AG04449 (cell line): ENCODE measurements around a stretch of chr2.

- RRBS = 86% methylated on average over 1 of the region's 20 CpGs
These were observed 135.2 kb upstream of the ID2 start for GRCh38 chr2:8546496-8547261.

DNA sequence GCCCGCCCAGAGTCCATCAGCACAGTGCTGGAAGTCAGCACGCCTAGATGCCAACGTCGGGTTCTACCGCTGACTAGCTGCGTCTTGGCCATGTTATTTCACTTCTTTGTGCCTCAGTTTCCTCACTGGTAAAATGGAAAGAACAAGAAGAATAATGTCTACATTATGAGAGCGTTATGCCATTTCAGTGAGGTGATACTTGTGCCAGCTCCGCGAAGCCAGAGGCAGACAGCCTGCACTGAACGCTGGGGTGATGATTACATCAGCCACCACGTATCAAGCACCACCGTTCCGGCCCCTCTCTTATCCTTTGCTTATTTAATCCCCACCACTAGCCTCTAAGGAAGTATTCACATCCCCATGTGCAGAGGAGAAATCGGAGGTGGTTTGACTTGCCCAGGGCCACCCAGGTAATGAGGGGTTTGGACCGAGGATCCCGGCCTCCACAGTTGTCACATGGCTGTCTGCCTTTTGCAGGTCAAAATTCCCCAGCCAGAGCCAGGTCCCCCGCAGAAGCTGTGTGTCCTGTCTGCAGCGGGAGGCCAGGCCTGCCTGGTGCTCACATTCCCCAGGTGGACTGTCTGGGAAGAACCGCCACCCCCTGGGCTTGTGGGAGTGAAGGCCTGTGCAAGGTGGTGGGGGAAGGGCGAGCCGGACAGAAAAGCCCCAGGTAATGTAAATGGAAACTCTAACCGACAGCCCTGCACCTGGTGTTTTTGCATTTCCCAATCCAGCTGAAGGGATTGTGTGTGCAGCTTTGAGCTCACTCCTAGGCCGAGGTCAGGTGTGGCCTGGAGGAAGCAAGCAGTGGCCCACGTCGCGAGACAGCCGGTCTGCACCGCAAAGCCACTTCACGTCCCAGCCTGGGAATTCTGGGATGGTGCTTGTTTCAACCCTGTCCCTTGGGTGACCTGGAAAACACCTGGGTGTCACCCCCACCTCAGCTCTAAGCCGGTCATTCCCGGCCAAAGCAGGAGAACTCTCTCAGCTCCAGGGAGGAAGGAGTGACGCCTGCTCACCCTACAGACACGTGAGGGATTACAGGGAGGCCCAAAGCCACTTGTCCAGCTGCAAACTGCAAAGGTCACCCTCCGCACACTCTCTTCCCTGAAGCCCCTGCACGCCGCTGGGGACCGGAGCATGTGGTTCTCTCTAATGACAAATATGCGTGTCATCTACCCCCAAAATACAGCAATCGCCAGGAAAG is 108.4 kb upstream of the ID2 start:
- RRBS = no CpG with 5 or more reads among the region's 39 CpGs

DNA sequence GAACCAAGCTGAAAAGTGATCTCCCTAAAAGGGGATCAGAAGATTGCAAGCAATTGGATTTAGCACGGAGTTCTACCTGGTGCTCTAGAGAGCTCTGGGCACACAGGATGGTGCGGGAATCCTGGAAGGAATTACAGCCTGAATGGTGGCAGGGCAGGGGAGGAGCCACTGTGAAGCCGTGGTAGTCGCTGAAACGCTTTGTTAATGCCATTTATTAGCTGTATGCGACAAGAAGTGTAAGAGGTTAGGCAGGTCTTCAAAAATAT is 4.6 kb upstream of the ID2 start:
- RRBS = no CpG with 5 or more reads among the region's 6 CpGs

- RRBS = no CpG with 5 or more reads among the region's 14 CpGs
These were observed 1.6 kb upstream of the ID2 start for GRCh38 chr2:8680090-8680848.

DNA sequence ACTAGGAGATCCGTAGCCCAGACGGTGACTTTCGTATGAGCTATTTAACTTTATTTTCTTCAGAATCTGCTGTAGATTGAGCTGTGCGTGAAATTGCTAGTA is 571 bp downstream of the ID2 start:
- RRBS = no CpG with 5 or more reads among the region's 4 CpGs

DNA sequence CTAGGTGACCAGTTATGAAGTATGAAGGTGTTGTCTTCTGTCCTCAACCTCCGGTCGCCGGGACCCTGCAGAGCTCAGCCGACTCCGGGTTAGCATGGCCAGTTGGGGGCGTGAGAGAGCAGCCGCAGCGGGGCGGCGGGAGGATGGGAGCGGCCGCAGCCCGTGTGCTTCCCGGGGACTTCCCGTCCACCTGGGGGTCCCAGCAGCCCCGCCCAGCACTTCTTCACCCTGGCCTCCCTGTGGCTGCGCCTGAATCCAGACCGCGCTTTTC is 11.4 kb downstream of the ID2 start:
- RRBS = 9% methylated on average over 6 of the region's 19 CpGs

- RRBS = no CpG with 5 or more reads among the region's 4 CpGs
These were observed 34.7 kb downstream of the KIDINS220 start for GRCh38 chr2:8802697-8803187.

- RRBS = no CpG with 5 or more reads among the region's 3 CpGs
These were observed 10.7 kb downstream of the KIDINS220 start for GRCh38 chr2:8826537-8827208.

DNA sequence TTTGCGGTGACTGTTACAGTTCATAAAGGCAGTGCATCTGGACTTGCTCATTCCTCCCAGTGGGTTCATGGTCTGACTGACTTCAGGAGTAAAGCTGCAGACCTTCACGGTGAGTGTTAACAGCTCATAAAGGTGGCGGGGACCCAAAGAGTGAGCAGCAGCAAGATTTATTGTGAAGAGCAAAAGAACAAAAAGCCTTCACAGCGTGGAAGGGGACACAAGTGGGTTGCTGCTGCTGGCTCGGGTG is 65.2 kb upstream of the KIDINS220 start:
- RRBS = no CpG with 5 or more reads among the region's 5 CpGs

DNA sequence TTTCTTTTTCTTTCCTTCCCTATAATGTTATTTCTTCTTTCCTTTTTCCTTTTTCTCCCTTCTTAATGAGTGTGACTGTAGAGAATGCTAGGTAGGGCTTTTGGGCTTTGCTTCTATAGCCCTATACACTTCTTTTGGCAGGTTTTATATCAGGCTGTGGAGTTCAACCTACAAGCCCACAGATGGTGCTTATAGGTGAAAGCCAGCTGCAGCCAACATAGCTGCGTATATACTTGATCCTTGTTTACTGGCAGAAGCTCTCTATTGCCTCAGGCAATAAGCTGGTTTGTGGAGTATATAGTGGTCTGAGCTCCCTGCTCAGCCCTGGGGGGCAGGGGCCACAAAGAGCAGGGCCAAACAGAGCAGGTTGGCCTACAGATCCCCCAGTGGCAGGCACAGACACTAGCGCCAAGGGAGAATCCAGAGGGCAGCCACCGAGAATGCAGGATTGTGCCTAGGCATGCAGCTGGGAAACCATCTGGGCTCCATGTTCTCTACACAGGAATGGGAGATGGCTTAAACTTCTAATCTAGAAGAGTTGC is 49.3 kb downstream of the MBOAT2 start:
- RRBS = no CpG with 5 or more reads among the region's 3 CpGs

DNA sequence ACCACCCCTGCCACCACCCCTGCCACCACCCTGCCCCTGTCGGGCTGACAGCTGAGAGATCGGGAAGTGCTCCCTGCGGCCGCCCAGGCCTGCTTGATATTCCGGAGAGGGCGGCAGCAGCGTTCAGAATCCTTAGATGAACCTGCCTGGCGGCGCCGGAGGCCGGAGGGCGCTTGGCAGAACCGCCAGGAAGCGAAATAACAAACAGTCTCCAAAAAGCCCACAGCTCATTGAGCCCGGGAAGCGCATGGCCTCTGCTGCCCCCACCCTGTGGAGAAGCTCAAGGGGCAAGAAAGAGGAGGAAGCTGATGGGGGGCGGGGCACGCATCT is 92.2 kb upstream of the MBOAT2 start:
- RRBS = 32% methylated on average over 11 of the region's 18 CpGs

- RRBS = 3% methylated on average over 14 of the region's 41 CpGs
These were observed 63.9 kb upstream of the ASAP2 start for GRCh38 chr2:9142550-9143301.

- RRBS = no CpG with 5 or more reads among the region's 20 CpGs
These were observed 60.9 kb upstream of the ASAP2 start for GRCh38 chr2:9145751-9146164.

GRCh38 chr2:9262489-9263368 is 56.1 kb downstream of the ASAP2 start:
- RRBS = no CpG with 5 or more reads among the region's 18 CpGs

DNA sequence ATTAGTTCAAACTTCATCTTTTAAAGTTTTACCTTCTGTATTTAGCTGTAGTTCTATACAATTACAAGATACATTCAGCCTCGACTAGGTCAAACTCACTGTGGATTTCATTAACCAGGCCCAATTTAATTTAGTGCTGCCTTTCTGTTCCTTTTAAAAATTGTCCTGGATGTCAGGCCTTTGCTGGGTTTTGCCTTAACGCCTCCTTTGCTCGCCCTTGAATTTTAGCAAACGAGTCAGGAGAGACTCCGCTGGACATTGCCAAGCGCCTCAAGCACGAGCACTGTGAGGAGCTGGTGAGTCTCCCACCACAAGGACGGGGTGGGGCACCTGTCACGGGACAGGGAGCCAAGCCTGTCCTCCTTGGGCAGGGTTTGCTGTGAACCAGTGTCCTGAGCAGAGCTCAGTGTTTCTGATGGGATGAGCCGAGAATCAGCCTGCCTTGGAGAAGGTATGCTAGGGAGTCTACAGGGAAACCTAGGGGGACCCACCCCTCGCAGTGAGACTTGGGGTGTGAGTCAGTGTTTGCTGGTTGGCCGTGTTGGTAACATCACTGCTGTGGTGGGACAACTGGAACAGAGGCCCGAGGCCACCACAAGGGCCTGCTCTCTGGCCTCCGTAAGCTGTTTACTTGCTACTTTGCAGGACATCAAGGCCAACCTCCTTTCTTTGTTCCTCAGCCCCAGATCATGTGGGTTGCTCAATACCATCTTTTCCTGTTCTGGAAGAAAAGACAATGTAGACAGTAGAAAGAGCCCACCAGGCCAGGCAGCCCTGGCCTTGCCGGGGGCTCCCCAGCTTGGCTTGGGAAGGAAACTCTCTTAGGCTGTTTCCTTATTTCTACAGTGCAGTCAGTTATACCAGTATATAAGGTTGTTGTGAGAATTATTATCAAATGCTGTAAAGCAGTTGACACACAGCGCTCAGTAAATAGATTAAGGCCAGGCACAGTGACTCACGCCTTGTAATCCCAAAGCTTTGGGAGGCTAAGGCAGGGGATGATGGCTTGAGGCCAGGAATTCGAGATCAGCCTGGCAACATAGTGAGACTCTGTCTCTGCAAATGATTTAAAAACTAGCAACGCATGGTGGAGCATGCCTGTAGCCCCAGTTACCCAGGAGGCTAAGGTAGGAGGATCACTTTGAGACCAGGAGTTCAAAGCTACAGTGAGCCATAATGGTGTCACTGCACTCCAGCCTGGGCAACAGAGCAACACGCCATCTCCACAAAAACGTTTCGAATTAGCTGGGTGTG is 42.4 kb downstream of the ITGB1BP1 start:
- RRBS = no CpG with 5 or more reads among the region's 22 CpGs

DNA sequence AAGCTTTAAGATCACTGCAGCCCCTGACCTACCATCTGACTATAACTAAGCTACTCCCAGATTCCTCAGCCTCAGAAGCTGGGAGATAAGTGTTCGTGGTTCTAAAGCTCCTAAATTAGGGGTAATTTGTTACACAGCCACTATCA is 3.5 kb upstream of the ADAM17 start:
- RRBS = no CpG with 5 or more reads among the region's 1 CpG

GRCh38 chr2:9699523-9700004 is 68.8 kb upstream of the YWHAQ start:
- RRBS = no CpG with 5 or more reads among the region's 8 CpGs

GRCh38 chr2:9712288-9712487 is 81.4 kb upstream of the YWHAQ start:
- RRBS = no CpG with 5 or more reads among the region's 7 CpGs

DNA sequence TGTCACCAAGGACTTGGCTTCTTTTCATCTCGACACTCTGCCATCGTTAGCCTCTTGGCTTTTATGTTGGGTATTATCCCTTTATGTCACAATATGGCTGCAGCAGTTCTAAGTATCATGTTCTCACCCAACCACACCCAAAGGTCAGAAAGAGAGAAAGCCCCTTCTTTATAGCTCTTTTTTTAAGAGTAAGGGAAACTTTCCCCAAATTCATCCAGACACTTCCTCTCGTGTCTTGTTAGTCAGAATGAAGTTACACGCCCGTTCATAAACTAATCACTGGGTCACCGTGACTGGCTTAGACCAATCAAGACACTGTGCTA is 104.9 kb upstream of the TAF1B start:
- RRBS = no CpG with 5 or more reads among the region's 6 CpGs

DNA sequence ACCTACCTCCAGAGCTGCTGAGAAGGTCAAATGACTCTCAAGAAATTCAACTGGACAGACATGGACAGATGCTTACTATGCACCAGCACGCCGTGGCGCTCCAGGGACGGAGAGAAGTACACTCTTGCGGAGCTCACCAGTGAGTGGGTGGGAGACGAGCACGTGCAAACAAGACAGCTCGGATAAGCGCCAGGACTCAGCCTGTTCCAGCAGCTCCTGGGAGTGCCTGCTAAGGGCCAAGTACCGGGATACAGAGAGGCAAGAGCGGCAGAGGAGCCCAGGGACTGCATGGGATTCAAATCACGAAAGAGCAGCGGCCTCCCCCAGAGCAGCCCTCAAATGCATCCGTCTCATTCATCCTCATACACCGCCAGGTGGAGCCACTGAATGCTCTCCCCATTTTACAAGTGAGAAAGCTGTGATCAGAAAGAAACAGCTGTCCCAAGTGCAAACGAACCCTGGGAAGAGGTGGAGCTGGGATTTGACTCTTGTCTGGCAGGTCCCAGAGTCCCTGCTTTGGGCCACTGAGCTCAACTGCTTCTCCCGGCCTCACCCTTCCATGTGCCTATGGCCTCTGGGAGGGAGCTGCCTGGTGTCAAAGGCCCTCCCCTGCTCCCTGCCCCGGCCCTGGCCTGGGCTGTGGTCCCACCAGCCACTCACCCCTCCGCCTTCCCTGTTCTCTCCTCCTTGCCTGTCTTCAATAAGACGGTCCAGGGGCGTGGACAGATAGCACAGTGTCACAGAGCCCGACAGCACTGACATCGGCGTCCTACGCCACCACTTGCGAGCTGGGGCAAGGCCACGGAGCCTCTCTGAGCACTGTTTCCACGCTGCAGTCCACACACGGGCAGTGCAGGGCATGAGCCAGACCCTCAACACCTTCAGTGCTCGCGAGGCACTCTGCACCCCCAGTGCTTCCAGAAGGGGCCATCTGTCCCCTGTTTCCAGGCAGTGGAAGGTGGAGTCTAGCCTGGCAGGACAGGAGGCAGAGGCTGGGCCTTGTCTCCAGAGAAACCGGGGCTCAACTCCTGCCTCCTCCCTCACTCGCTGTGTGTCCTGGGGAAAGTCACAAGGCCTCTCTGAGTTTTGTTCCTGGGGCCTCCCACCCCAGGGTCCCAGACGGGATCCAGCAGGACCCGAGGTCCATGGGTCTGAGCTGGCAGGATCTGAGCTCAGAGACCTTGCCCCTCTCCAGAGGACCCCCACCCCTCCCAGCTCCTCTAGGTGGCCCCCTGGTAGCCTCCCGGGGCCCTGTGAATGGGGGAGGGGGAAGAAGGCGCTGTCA is 72.6 kb upstream of the TAF1B start:
- RRBS = 26% methylated on average over 2 of the region's 37 CpGs